Cardiac atrium fibroblast (primary cell): ENCODE data around the genes SHISA2, CDK8 and USP12.

DNA sequence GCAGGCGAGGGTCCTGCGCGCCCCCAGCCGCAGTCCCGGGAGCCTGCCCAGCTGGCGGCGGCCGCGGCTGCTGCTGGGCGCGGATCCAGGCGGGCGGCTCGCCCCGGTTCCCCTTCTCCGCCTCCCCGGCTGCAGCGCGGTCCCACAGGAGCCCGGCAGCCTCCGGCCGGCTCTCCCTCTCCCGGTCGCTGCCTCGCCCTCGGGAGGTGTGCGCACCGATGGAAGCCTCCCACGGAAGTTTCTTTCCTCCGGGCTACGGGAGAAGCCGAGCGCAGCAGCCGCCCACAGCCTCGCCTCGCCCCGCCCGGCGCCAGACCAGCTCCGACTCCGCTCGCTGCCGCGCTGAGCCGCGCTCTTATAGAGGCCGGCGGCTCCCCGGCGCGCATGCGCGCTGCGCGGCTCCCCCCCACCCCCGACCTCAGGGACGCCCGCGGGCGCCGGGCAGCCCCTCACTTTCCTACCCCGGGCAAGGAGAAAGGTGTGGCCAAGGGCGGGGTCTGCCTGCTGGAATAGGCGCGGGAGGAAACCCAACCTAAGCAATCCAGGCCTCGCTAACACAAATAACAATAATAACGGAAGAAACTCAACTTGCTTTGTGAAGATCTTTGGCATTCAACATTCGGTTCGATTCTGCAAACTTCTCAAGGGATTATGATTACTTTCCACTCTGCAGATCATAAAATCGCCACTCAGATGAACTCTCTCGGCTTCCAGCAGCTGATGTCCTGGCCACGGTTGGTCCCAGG lies at the start of gene SHISA2:
SHISA2 (minus strand) TSS at position 329 of the 746 bp plus-strand sequence.
- RAMPAGE, long total RNA = no peak

GRCh38 chr13:26214655-26215874 lies 7.0 kb downstream of the RNF6 start:
- RAMPAGE, long total RNA = no peak

DNA sequence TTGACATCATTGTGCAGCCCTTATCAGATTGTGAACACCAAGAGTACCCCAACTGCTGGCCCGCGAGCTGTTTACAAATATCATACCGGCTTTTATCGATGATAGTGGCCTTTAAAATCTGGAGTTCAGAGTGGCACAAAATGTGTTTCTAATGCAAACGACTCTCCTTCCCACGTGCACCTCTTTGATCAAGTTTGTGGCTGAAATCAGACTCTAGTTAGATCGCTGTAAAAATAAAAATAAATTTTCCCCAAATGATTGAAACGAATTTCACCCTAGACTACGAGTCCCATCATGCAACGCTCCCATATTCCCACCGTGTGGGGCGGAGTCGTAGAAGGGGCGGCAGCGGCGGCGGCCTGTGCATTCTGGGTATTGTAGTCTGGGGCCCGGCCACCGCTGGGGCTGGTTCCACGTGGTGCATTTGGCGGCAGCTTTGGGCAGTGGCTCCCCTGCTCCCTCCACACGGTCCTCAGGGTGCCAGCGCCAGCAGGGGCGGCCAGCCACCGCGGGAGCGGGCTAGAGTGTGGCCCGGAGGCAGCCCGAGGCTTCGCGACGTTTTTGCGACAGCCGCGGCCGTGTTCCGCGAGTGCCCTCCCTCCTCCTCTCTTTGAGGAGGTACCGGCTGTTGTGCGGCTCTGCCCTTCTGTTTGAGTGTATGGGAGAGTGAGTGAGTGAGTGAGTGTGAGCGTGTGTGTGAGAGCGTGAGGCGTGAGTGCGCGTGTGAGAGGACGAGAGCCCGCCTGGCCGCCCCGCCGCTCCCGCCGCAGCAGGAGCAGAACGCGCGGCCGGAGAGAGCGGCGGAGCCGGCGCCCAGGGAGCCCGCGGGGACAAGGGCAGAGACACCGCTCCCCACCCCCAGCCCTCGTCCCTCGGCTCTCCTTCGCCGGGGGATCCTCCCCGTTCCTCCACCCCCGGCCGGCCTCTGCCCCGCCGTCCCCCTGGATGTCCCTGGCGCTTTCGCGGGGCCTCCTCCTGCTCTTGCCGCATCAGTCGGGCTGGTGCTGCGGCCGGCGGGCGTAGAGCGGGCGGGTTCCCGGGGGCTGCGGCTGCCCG lies at the start of gene CDK8:
CDK8 (plus strand) TSS at position 613 of the 1,056 bp plus-strand sequence.
- RAMPAGE, long total RNA = no peak

DNA sequence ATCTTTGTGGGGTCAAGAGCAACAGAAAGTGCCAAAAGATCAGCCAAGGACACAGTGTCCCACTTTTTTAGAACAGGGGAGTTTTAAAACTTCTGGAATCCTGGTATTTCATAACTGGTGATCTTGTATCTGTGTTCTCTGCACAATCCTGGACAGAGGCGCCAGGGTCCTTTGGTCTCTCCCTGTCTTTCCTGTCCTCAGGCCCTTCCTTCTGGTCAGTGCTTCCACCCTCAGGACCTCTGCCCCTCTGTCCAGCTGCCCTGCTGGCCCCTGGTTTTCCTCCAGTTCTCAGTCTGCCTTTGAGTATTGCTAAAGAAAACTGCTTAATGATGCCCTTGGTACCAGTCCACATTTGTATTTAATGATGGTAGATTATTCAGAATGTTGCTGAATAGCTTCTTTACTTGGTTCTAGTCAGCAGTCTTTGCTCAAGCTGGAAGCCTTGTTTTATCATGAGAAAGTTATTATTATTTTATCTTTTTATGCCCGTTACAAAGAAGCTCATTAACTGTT lies 47.4 kb downstream of the WASF3 start:
- RAMPAGE, long total RNA = no peak

GRCh38 chr13:26980505-26980972 lies 191.1 kb downstream of the USP12 start:
- RAMPAGE, long total RNA = no peak

GRCh38 chr13:27100299-27100902 lies 71.2 kb downstream of the USP12 start:
- RAMPAGE, long total RNA = no peak

GRCh38 chr13:27132540-27133385 lies 38.8 kb downstream of the USP12 start:
- RAMPAGE, long total RNA = no peak

DNA sequence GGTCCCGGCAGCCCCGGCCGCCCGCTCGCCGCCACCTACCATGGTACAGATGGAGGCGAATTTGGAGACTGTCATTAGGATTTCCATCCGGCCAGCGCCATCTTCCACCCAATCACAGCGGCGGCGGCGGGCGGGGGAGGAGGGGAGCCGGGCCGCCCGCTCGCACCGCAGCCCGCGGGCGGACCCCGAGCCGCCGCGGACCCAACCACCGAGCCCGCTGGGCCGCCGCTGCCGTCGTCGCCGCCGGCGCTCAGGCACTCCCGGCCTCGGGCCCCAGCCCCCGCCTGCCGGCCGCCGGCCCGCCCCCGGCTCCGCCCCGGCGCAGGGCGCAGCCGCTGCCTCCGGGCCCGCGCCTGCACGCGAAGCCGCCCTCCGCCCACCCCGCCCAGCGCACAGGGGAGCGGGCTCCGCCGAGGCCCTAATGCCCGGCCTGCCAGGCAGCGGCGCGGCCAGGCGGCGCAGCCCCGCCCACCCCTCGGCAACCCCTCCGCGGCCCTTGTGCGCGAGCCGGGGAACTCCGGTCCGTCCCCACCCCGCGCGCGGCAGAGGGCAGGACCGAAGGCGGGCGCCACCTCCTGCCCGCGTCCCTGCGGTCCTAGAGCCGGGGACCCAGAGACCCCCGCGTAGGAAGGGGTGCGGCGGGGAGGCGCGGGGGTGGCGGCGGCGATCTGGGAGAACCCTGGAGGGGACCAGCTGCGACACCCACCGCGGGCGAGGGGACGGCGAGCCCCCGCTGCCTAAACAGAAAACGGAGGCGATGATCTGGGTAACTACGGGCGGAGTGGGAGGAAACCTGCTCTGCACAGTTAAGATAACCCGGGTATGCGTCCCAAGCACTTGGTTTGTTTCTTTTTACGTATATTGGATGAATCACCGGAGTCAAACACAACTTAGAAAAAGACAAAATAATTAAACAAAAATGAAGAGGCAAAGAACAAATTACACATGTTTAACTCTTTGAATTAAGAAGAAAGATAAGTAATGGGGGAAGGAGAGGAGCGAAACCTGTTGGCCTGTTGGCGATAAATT lies at the start of gene USP12:
USP12 (minus strand) TSS at position 259 of the 1,029 bp plus-strand sequence.
- RAMPAGE, long total RNA = no peak

- RAMPAGE, long total RNA = no peak
These were observed 11.4 kb upstream of the USP12 start for GRCh38 chr13:27182919-27183540.

DNA sequence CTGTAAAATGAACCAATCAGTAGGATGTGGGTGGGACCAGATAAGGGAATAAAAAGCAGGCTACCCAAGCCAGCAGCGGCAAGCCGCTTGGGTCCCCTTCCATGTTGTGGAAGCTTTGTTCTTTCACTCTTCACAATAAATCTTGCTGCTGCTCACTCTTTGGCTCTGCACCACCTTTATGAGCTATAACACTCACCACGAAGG lies 38.8 kb upstream of the RPL21 start:
- RAMPAGE, long total RNA = no peak

GRCh38 chr13:27594541-27595661 lies 25.4 kb downstream of the LNX2 start:
- RAMPAGE, long total RNA = no peak

GRCh38 chr13:27620648-27621277 lies 434 bp upstream of the LNX2 start:
- RAMPAGE, long total RNA = no peak

DNA sequence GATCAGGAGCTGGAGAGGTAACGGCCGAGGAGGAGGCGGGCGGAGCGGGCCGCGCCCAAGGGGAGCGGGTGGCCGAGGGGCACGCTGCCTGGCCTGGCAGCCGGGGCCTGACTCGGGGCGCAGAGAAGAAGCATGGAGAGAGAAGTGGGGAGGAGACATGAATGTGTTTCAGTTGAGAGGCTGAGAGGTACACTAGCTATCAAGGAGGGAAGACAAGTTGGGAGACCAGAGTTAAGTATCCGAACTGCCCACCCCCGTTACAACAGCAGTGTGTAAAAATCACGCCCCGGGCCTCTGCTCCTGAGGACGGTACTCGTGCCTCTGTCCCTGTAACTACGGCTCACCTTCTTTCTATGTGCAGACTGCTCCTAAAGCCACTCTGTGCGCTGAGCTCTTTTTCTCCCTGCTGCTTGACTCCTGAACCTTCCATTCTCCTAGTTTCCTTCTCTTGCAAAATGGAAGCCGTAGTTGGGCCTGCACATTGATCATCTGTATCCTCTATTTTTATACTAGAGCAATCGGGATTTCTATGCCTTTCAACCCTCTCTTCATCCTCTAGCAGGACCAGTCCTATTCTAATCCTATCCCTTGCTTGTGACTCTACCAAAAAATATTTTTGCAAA lies 412 bp downstream of the POLR1D start:
- RAMPAGE, long total RNA = no peak

DNA sequence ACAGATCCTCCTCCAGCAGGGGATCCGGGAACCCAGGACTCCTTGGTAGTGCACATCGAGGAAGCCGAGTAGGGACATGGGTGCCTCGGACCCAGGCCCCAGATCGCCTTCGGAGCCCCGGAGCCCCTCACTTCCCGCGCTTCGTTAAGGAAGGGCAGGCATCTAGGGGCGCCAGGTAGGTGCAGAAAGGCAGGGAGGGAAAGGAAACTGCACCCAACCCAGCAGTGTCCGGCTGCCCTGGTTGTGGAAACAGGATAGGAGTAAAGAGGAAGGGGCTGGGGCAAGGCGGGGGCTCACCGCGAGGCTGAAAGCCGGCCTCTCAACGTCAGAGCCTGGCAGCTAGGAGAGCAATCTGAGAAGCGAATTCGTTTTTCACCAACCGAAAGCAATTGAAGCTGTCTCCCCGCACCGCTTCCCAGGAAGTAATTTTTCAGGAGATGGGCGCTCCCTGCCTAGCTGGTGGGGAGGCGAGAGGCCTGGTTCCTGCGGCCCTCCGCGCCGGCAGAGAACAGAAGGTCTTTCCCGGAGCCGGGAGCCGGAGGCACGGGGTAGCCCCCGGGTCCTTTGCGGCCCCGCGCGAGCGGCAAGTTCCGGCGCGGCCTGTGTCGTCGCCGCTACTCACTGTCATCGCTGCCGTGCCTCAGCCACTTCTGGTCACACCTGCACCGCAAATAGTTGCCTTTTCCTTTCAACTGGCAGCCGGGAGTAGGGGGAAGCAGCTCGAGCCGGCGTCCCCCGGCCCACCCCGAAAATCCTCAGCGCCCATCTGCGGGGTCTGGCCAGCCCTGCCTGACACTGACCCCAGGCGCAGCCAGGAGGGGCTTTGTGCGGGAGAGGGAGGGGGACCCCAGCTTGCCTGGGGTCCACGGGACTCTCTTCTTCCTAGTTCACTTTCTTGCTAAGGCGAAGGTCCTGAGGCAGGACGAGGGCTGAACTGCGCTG lies 1.3 kb downstream of the PDX1 start:
- RAMPAGE, long total RNA = no peak

- RAMPAGE, long total RNA = no peak
These were observed 52.6 kb downstream of the FLT3 start for GRCh38 chr13:28047839-28048100.

- RAMPAGE, long total RNA = no peak
These were observed 139.1 kb downstream of the FLT1 start for GRCh38 chr13:28355605-28356390.

GRCh38 chr13:28429488-28430502 lies 65.1 kb downstream of the FLT1 start:
- RAMPAGE, long total RNA = no peak

GRCh38 chr13:28743059-28743474 lies 24.3 kb upstream of the SLC46A3 start:
- RAMPAGE, long total RNA = no peak

GRCh38 chr13:28754553-28755673 lies 36.1 kb upstream of the SLC46A3 start:
- RAMPAGE, long total RNA = no peak

GRCh38 chr13:29125023-29125588 lies 305.0 kb downstream of the MTUS2 start:
- RAMPAGE, long total RNA = no peak